Metastatic Lung Carcinoma in the Adrenal Gland (tissue), 1 donor: ENCODE results near the gene OLA1.

- PRO-cap = no peak
These were observed 66.5 kb downstream of the SP3 start for GRCh38 chr2:173898403-173899352.

- PRO-cap = no peak
These were observed 36.1 kb downstream of the SP3 start for GRCh38 chr2:173928848-173929607.

- PRO-cap = no peak
These were observed 26.9 kb upstream of the SP3 start for GRCh38 chr2:173991880-173992570.

GRCh38 chr2:174071968-174072631 lies 106.9 kb upstream of the SP3 start:
- PRO-cap = no peak

GRCh38 chr2:174124170-174124793 lies 124.0 kb downstream of the OLA1 start:
- PRO-cap = no peak

DNA sequence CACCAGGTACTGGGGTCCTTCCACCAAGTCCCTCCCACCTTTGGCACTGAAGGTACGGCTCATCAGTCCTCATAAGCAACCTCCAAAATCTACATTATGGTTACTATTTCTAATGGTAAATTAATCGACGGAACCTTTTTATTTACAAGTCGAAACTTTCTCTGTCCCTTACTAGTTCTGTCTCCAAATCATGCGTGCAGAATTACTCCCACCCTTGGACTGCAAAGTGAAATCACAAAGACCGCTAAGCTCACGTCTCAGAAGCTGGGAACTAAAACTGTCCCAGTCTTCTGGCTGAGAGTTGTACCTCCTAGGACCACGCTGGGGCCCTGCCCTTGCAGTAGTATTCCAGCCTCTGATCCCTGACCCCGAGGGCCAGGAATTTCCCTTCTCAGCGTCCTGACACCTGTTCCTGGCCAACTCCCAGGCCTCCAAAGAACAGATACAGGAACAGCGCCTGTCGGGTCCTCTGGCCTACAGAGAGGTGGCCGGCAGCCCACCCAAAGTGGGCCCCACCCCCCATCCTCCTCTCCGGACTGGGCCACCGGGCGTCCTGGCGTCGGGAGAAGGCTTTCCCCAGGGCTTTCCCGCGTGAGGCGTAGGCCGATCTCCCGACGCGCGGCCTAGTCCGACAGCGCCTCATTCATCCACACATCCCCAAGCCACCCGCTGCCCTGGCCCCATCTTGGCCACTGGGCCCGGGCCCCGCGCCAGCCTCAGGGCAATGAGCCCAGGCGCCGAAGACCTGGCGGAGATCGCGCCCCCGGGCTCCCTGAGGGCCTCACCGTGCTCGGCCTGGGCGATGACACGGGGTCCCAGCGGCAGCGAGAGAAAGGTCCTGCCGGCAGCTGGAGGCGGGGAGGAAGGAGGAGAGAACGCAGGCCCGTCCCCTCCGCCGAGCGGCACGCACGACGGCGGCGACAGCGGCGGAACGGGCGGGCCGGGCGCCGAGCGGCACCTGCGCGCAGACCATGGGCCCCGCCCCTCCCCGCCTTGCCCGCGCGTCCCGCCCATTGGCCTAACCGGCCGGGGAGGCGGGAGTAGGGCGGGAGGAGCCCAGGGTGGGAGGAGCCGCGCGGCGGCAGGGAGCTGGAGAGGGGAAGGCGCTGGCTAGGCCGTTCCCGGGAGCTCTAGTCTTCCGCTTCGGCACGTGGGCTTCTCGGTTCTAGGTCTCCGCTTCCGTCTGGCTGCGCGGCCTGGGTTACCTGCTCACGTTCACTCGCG lies at the start of gene OLA1:
Gene OLA1, minus strand, starts transcription at position 866 of the 1,224 bp plus-strand sequence.
- PRO-cap = unidirectional peak, plus-strand start at position 436 of the sequence; bidirectional peak, plus-strand start at position 1,069 of the sequence, minus-strand start at position 906 of the sequence

DNA sequence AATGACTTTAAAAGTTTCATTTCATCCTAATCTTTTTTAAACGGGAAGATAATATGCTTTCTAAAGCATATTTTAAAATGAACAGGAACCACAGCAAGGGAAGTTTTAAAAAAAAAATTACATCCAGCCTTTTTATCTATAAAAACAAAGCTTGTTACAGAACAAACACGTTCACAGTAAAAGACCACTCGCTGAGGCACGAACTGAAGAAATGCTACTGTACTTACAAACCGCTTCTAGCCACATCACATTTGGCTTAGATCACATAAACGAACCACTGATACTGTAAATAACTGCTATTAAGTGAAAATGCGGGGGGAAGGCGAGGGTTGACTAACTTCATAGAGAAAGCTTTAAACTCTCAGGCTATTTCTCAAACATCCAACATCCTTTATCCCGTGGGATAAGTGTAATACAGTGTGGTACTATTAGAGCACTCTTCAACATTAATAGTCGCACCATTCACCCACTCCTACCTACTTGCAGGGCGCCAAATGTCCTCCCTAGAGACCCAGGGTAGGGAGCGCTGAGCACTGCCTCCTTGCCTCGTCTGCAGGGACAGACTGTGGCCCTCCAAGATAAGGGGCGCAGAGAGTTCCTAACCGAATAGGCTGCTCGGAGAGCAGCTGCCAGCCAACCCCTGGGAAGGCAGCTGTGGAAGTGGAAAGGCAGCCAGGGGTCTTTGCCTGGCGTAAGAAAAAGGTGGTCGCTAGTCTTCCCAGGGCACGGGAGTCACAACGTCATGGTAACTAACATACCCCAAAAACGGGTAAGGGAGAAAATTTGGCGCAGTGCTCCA lies 926 bp downstream of the GPR155 start:
- PRO-cap = unidirectional peak, minus-strand start at position 552 of the sequence

DNA sequence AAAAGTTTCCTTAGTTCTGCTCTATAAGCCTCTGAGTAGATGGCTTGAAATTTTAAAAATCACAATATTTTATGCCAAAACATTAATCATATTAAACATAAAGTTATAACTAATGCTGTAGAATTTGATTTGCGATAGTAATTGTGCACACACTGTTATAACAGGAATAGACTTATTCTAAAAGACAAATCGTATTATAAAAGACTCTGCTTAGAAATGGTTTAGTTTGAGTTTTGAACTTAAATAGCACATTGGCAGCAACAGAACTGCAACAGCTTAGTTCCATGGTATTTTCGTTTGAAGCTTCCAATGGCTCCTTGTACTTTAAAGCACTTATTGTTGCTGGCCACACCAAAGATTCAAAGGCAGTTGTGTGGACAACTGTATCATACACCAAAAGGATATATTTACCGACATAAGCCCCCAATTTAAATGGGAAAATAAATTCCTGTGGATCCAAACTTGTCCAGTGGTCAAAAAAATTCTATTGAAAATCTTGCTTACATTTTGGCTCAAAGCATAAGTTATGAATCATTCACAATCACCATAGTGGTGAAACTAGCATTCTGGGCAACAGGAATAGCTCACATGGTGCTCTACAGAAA lies 612 bp downstream of the WIPF1 start:
- PRO-cap = no peak

- PRO-cap = no peak
These were observed 80.0 kb upstream of the CHRNA1 start for GRCh38 chr2:174844185-174844732.

GRCh38 chr2:175991978-175992509 lies 10.0 kb downstream of the LNPK start:
- PRO-cap = no peak

DNA sequence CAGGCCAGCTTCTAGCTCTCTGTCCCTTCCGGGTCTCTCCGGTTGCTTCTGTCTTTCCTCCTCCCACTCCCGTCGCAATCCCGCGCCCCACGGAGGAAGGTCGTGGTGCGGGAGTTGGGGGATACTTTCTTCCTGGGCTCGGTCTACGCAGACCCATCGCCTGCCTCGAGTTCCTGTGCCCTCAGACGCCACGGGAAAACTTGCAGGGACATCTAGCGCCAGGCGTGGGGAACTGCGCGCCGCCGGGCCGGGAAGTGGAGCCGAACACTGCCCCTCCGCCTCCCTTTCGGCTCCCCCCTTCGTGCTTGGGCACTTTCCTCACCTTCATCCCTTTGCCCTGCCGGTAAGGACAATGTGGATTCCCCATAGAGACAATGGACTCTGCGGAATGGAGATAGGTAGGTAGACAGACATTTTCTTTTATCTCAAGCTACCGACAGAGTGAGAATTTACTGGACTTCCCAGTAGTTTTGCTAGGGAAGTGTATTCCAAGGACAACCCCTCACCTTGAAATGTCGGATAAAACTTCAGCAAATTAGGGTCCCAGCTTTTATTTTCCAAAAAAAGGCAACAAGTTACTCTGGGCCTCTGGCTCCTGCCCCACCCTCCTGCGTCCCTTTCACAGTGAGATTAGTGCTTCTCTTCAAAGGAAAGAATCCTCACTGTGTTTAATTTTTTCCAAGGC lies 4.1 kb upstream of the HOXD13 start:
- PRO-cap = no peak

GRCh38 chr2:176118079-176118529 lies 1.5 kb downstream of the HOXD10 start:
- PRO-cap = no peak

DNA sequence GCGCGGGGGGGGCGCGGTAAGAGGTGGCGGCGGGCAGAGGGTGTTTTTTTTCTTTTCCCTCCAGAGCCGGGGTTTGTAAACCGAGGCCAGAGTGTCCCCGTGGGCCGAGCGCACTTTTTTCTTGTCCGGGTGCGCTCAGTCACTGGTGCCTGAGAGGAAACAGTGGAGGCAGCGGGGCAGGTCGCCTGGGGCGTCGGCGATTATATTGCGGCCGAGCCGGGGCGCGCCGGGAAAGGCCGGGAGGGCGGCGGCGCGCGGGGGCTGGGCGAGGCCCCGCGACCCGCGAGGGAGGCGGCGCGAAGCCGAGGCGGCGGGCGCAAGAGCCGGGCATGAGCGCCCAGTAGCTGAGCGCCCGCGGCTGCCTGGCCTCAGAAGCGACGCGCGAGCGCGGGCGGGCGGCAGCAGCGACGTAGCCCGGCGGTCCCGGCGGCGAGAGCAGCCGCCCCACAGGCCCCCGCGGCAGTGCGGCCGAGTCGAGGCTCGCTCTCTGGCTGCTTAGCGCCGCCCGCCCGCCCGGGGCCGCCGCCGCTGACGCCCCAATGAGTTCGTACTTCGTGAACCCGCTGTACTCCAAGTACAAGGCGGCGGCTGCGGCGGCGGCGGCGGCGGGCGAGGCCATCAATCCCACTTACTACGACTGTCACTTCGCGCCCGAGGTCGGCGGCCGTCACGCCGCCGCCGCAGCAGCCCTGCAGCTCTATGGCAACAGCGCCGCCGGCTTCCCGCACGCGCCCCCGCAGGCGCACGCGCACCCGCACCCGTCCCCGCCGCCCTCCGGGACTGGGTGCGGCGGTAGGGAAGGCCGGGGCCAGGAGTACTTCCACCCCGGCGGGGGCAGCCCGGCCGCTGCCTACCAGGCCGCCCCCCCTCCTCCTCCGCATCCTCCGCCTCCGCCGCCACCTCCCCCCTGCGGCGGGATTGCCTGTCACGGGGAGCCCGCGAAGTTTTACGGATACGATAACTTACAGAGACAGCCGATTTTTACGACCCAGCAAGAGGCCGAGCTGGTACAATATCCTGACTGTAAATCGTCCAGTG lies 642 bp downstream of the HOXD8 start:
- PRO-cap = no peak

- PRO-cap = no peak
These were observed 3.9 kb downstream of the HOXD8 start for GRCh38 chr2:176133488-176133762.

DNA sequence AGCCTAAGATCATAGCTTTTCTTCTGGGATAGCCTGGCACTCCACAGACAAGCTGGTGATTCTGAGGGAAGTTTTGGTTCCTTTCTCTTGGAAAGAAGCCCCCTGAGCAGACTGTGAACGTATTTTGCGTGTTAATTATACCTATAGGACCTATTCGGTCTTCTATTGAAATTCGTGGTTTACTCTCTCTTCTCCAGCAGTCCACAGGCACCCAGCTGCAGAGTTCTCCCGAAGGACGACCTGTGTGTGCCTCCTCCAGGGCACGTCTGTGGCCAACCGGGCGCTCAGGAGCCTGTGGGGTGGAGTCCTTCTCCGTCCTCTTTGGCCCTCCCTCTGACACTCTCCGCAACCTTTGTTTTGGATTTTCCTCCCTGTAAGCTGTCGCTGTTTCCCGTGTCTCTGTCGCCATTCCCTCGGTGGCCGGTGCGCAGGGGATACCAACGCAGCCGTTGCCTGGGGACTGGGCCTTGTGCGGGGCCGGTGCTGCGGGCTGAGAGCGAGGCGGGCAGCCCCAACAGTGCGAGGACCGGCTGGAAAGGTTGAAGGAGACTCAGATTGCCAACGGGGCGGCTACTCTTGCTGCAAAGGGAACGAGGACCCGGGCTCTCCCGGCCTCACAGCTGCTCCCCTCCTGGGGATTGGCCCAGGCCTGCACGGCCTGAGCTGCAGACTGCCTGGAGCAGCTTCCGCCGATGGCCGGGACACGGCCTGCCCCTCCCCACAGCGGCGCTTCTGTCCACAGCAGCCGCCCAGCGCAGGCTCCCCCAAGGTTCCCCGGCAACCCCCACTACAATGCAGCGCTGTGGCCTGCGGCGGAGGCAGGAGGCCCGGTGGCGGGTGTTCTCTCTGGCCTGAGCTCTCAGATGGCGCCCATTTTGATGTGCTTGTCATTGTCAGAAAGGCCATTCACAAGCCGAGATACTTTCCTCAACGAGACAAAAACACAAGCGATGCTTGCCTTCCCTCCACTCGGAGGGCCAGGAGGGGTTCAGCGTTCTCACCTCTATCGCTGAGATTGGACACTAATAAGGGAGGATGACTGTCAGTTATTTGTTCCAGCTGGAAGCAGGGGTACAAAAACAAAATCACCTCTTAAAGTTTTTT lies 221.1 kb downstream of the MTX2 start:
- PRO-cap = no peak

GRCh38 chr2:177230893-177232100 lies 18.7 kb downstream of the HNRNPA3 start:
- PRO-cap = no peak

DNA sequence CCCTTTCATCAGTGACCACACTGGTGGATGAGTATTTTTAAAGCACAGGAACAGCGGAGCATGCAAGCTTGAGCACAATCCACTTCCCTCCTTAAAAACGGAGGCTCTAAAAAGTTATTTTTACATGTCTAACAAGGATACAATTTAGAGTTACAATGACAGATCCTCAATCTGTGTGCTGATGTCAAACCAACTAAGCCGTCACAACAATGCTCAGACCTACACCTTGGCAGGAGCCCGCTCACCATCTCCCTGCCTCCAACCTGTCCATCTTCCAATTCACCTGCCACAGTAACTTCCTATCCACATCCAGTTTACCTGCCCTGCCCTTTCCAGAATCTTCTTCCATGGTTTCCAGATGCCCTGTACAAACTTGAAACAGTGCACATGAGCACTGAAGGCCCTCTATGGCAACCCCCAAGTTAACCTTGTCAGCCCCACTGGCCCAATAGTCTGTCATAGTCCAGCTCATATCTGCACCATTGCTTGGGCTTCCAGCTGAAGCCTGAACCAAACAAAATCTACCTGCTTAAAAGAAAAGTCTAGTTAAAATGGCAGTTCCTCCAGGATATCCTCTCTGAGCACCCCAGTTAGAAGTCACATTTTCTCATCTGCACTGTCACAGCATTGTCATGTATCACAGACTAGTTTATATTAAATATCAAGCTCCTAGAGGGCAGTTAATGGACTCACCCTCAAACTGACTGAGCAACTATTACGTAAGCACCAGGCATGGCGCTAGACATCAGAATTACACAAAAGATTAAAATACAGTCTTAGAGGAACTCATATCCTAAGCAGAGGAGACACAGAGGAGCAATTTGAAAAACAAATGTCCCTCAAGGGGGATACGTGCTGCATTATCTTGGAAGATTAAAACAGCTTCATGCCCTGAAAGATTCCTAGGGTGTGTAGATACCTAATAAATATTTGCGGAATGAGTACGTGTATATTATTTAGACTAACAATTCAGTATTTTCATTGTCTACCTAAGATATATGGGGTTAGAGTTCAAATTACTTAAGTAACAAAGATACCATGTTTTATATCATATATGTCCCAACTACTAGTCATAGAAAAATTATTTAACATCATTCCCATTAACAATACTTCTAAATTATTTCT lies 11.5 kb downstream of the NFE2L2 start:
- PRO-cap = no peak

DNA sequence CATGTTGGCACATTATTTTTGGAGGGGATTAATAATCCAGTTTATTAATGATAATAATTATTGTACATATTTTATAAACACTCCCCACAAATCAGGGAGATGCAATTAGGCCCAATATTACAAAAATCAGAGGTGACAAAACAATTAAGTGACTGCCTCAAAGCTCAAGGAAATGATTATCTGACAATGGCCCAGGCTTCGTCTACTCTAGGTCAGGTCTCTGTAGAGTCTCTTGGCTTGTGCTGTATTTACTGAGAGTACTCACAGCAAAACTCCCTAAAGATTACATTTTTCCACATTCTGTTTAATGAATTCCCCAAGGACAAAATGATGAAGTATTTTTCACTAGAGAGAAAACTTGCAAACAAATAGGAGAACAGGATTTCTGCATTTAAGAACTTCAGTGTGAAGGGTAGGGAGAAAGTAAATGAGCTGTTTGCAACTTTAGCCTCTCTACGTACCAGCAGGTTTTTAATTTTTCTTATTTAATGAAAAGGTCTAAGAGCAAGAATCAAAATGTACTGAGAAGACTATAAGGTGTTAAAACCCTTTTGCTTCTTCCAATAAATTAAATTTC lies 6.7 kb upstream of the NFE2L2 start:
- PRO-cap = no peak

DNA sequence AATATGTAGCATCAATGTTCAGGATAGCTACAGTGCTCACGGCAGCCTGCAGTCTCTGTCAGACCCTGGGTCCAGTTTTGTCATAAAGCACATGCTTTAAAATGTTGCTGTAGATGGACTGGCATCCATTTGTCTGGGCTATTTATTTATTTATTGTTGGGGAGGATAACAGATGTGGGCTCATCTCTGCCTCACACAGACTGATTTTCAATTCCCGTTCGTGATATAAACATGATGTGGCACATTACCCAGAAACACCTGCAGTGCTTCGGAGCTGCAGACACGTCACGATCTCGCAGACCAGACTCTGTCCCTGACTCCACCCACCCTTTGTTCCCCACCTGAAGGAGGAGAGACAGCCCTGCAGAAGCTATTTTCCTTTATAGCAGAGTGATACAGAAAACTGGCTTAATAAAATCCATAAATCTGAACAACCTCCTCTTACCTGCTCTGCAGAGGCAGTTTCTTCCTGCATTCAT lies 7.7 kb upstream of the TTC30A start:
- PRO-cap = no peak

DNA sequence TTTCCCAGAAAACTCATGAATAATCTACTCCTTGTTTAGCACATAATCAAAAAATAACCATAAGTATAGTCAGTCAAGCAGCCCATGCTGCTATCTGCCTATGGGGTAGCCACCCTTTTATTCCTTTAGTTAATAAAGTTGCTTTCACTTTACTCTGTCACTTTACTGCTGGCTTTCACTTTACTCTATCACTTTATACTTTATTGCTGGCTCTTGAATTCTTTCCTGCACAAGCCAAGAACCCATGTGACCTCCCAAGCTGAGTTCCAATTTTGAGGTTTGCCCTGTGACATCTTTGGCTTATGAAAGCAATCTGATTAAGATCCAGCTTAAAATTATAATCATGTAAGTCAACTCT lies 165.9 kb upstream of the TTC30A start:
- PRO-cap = no peak